Type B pancreatic cell (in vitro differentiated cells): ENCODE measurements around the gene CLRN3.

DNA sequence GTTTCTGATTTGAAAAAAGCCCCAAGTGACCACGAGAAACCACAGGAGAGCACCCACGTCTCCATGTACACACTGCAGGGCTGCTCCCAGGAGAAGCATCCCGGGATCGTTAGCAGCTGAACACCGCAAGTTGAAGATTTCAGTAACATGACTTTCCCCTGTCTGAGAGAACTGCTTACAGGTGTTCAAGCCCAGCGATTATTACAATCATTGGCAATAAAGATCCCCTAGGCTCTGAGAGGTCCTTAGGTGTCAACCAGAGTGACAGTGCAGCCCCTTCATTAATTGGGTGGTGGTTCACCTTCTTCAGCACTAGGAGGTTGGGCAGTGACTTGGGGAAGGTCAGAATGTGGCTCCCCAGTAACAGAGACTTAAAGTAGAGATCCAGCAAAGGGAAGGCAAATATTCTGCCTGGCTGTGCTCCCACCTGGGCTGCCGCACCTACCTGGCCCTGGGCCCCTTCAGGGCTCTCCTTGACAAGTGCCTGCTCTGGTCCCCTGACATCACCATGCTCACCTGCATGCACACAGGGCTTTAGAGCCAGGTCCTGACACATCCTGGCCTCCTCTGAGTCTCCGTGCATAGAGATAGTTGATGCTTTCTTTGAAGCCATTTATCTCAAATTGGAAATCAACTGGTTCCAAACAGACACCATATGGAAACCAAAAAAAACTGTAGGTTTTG is 1.9 kb downstream of the CLRN3 start:
- PRO-cap: no peak

DNA sequence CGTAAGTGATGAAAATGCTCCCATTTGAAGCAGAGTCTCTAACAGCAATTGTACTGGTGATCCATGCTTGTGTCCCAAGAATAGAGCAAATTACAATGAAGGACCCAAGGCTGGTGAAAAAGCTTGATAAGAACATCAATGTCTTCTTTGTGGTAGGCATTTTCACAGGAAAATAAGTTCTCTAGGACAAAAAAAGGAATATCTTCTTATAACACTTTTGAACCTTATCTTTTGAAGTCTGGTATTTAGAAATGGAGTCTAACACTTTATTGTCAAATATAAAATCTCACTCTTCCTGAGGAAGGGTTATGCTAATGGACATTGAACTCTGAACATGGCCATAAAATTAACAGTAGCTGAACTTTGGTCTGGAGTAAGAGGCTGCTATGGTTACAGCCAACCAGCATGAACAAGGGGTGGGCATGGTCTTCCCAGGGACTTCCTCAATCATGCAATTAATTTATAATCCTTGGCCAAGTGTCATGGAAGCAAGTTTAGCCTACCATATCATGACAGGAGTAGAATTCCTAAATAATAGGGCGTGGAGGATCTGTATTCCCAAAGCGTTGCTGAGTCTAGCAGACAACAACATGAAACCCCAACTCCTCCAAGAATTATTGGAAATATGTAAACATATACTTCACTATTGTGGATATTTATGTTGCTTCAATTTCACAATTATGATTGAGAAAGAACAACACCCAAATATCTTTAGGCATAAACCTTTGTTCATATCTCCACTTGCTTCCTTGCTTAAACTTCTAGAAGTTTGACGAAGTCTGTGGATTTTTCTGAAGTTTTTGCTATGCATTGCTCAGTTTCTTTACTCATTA is at the start of gene CLRN3:
CLRN3 (minus strand) TSS at position 317 of the 833 bp plus-strand sequence.
- PRO-cap: no peak

GRCh38 chr10:127907453-127908375 is 811 bp downstream of the PTPRE start:
- PRO-cap: no peak

DNA sequence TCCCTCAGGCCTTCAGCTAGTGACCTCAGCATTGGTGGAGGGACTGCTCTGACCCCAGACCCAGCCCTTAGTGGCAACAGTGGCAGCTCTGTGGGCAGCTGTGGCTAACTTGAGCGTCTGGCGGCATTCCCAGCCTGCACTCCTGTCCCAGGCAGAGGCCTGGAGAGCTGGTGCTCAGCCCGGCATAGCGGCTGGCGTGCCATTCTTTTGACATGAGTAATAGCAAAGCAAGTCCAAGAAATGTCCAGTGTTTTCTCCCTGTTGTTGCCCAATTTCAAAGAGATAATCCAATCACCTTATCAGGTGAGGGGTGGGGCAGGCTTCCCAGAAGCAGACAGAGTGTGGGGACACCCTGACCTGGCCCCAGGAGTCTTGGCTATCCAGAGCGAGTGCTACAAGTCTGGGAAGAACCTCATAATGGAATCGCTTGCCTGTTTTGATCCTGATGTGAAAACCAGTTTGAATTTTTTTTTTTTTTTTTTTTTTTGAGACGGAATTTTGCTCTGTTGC is 16.1 kb downstream of the PTPRE start:
- PRO-cap: no peak

- PRO-cap: no peak
These were observed 32.7 kb downstream of the PTPRE start for GRCh38 chr10:127939175-127940345.

DNA sequence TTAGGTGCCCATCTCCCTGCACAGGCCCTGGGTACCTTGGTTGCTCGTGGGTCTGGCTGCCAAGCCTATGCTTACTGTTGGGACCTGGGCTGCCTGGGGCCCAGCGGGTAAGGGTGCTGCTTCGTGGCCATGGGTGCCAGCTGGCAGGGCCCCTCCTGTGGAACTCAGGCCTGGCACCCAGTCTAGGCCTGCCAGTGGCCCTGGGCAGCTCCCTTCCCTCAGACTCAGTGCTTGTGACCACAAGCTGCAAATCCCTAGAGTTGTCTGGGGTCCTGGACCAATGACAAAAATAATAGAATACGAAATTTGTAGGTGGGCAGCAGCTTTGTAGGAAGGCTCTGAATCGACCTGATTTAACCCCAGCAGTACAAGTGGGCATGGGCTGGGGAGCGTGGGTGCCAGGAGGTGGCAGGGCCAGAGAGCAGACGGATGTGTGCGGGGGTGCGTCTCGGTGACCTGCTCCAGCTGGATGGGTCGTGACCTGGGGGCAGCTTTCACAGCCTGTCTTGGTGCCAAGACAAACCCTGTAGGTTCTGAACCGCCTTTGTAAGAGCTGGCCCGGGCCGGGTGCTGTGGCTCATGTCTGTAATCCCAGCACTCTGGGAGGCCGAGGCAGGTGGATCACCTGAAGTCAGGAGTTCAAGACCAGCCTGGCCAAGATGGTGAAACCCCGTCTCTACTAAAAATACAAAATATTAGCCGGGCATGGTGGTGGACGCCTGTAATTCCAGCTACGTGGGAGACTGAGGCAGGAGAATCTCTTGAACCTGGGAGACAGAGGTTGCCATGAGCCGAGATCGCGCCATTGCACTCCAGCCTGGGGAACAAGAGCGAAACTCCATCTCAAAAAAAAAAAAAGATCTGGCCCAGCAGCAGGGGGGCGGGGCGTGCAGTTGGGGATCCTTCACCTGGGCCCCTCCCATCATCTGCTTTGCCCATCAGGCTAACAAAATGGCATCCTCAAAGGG is 69.6 kb downstream of the MKI67 start:
- PRO-cap: no peak

DNA sequence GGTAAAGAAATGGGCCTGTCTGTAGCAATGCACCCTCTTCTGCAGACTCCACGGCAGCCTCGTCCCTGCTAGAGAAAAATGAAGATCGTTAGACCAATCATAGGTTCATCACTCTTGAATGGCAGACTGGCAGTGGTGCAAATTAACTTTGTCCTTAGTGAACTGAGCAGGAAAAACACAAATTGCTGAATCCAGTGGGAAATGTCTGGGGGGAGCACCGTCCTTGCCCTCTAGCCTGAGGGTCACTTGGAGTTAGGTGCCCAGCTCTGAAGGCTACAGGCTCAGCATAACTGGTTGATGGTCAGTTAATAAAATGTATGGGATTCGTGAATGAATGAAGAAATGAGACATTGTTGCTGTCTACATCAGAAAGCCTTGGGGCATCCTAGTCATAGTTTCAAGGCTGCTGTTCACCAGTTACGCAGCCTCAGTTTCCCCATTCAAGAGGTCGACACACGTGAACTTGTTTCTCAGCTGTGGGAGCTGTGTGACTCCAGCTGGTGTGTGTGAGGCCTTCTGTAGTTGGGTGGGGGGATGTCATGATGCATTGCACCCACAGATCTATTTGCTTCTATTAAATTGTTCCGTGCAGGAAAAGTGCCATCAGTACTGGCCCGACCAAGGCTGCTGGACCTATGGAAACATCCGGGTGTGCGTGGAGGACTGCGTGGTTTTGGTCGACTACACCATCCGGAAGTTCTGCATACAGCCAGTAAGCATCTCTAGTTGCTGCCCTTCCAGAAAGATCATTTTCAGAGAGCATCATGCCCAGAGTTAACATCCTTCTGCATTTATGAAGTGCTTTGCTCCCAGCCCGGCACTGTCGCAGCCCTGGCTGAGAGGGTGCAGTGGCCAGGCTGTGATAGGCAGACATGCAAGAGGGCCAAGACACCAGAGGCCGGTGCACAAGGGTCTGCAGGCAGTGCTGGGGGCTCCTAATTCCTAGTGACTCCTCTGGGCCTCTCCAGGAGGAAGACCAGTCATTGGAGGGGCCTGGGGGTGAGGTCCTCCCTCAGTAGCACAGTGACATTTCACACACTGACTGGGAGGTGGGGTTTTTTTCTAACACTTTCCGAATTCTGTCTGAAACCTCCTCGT is 60.4 kb downstream of the MKI67 start:
- PRO-cap: no peak

DNA sequence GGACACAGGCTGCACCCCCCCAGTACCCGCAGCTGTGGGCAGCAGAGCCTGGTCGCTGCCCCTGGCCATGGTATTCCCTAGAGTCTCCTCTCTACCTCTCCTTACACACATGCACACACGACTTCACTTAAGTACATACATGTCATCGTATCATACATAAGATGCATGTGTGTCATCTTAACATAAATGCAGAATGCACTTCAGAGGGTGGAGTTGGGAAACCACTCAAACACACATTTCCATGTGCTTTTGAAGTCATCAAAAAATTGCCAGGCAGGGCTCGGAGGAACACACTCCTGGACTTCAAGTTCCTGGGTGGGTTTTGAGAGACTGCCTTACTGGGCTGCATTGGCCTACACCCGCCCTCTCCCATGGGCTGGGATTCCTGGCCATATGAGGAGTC is 48.4 kb downstream of the MKI67 start:
- PRO-cap: no peak

DNA sequence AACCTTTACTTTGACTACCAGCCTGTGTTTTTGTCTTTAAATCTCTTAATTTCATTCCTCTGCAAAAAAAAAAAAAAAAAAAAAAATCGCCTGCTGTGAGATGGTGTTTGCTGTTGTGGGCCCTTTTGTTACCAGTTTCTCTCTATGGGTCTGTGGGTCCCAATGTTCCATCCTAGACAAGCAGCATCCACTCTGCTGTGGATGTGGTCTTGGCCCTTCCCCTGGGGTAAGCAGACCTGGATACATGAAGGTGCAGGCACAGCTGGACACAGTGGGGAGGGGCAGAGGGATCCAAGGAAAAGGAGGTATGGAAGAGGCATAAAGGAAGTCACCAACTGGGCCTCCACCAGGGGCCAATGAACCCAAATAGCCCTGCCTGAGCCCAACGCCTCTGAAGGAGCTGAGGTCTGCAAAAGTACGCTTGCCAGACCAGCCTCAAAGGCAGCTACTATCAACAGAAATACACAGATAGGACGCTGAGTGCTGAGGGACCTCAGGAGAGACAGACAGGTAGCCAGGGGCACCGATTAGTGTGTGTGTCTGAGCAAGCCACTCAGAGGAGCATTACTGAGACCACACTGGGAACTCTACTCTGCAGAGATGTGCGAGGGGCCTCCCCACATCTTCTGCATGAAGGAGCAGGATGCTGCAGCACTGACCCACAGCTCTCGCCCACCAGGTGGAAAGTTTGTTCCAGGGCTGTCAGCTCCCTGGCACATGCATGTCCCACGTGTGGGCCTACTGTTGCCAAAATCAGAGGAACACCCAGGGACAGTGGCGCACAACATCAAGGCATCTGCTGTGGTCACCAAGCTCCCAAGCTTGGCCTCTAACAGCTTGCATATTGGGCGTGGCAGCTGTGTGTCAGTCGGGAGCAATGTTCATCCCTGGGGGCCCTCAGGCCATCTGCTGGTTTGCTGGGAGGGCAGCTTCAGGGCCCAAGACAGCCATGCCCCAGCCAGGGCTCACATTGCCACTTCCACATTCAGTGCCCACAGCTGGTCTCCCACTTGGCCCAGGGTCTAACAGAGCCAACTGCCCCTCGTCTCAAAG is 40.1 kb downstream of the MKI67 start:
- PRO-cap: no peak

DNA sequence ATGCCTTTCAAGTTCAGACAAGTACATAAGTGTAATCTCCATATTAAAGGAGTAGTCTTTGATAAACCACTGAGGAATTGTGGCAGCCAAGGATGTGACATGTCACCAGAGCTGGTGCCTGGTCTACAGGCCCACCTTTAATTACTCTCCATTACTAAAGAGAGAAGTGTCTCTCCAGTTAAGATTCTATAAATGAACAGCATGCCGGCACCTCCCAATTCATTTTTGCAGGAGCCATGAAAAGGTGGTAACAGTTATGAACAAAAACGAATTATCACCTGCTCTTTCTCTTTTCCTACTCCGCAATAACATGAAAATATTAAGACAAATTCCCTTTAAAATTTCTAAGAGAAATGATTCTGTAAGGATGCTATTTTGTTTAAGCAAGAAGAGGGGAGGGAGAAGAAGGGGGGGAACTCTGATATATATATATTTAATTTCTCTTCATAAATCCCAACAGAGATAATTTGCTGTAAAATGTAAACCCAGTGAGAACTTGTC is 569.1 kb upstream of the MKI67 start:
- PRO-cap: no peak

- PRO-cap: no peak
These were observed 591.1 kb upstream of the MGMT start for GRCh38 chr10:128875962-128876385.

DNA sequence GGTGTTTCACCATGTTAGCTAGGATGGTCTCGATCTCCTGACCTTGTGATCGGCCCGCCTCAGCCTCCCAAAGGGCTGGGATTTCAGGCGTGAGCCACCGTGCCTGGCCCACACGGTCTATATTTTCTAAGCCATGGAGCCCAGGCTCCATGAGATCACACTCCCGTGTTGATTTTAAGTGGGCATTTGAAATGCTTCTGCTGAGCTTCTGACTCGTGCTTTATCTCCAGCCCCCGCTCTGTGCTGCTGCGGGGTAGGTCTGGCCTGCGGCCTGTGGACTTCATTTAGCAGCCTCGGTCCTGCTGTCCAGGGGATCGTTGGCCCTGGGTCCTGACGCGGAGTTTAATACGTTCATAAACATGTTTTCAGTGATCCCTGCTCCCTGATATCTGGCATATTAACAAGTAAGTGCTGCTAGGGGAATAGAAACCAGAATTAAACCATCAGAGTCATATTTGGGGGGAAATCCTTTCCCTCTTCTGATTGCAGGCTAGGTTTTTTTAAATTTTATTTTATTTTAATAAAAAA is 540.4 kb upstream of the MGMT start:
- PRO-cap: no peak

DNA sequence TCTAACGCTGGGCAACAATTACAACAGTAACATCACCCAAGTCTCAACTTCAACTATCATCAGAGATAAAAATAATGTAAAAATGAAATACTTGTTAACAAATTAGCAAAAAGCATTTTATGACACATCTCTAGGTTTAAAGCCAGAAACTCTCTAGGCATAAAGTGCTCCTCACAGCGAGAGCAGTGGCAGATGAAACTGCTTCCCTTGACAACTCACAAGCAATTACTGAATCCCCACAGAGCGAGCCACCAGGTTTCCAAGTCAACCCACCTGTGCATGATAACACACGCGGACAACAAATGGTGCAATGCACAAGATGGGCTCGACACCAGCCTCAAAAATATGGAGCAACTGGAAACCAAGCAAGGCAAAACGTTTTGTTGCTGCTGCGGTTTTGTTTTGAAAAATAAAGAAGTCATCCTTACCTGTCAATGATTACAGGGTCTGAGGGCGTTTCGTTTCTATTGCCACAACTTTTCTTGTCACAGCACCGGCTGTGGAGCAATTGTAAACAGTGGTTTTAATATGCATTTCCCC is 7.2 kb downstream of the EBF3 start:
- PRO-cap: no peak

DNA sequence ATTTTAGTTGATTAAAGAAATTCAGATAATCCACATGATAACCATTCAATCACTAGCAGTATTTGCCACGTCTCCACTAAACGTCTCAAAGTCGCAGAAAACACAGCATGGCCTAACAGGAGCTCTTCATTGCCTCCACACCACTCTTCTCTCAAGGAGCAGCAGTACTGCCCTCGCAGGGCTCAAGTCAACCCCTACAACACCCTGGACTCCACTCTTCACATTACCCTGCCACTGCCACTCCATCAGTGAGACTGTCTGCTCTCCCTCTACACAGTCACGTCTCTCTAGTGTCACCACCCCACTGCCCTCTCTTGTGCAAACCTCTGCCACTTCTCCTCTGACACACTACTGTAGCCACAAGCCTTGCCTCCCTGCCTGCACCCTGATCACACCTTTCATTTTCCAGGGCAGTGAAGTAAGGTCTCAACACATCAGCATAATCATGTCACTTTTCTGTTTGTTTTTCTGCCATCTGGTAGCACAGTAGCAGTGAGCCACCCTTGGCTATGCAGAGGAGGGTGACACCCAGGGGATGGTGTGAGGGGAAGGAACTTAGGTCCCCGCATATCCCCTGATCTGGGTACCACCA is 1.7 kb downstream of the C10orf143 start:
- PRO-cap: no peak

DNA sequence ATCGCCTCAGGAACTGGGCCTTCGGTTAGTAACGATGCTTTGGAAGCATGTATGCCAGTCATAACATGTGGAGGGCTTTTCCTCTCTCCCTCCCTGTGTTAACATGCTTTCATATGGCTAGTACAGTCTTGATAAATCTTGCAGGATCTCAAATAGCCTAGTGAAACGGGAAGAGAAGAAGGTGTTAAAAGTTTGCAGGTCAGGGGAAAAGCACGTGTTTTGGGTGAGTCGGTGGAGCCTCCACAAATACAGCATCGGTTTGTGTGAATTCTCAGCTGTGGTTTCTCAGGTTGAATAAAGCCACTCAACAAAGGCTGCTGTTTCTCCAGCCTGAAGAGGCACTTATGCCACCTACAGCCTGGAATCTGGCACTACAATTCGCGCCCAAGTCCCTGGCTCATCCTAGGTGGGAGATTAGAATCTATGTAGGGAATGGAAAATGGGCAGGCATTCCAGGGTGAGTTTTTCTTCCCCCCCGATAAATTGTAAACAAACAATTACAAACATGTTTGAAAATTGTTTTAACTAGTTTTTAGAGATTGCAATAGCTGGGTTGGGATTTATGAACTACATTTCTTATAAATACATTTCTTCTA is 8.5 kb upstream of the GLRX3 start:
- PRO-cap: no peak

DNA sequence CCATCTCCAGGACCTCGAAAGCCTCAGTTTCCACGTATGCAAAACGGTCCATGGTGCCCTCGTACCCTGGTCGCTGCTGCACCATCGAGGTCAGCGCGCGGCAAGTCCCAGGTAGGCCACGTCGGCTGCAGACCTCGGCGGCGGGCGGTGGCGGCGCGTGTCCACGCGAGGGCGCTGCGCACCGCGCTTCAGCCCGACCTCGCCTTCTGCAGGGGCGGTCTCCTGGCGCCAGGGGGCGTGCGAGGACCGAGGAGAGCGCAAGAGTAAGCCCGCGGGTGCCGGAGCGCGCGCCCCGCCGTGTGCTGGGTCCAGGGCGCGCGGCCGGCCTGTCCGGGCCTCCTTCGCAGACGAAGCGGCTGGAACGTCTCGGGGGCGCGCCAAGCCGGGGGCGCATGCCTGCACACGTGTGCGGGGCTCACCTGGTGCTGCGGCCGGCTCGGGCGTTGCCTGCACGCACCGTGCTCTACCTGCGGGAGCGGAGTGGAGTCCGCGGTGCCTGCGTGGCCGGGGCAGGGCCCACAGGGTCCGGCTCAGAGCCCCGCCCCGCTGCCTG is 54.0 kb downstream of the GLRX3 start:
- PRO-cap: unidirectional peak, plus-strand start at position 350 of the sequence

- PRO-cap: no peak
These were observed 230.2 kb downstream of the TCERG1L start for GRCh38 chr10:131081197-131081796.

- PRO-cap: no peak
These were observed 5.2 kb downstream of the PPP2R2D start for GRCh38 chr10:131905969-131906482.

DNA sequence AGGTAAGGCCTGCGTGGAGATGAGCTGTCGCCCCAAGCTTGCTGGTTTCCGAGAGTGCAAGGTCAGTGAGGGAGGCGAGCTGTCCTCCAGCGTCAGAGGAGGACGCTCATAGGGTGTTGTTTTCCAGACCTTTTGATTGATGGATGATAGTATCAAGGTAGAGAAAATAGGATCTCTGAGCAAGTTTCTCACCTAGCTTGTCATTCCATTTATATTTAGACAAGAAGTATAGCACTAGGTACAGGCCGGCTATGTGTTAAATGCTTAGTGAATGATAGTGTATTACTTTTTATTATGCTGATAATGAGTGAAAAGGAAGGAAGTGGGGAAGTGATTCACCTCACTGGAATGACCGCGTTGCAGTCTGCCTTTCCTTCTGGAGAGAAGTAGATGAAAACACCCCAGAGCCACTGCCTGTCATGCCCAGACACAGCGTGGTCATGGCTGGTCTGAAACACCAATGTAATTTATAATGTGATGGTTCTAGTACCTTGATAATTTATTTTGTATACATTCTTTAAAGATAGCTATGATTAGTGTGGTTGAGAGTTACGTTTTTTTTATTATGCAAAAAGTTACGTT is 33.8 kb downstream of the BNIP3 start:
- PRO-cap: no peak

GRCh38 chr10:131949896-131950502 is 31.7 kb downstream of the BNIP3 start:
- PRO-cap: no peak